Endodermal cell (in vitro differentiated cells): ENCODE measurements around the gene SH3RF3.

- PRO-cap: unidirectional peak, plus-strand start at chr2:106542952; unidirectional peak, minus-strand start at chr2:106543209
Measured at GRCh38 chr2:106542653-106543472, 55.7 kb downstream of the CD8B2 start.

GRCh38 chr2:106887408-106887975, 1.5 kb upstream of the ST6GAL2 start:
- PRO-cap: bidirectional peak, plus-strand start at chr2:106887467, minus-strand start at chr2:106887316

- PRO-cap: unidirectional peak, plus-strand start at chr2:108356328
Measured at GRCh38 chr2:108355942-108356514, 21.7 kb upstream of the SULT1C4 start.

GRCh38 chr2:108469856-108471005, 21.2 kb downstream of the GCC2 start:
- PRO-cap: no peak

GRCh38 chr2:108472763-108473382, 23.9 kb downstream of the GCC2 start:
- PRO-cap: no peak

- PRO-cap: unidirectional peak, plus-strand start at chr2:108575609
Measured at GRCh38 chr2:108575323-108575930, 41.2 kb downstream of the LIMS1 start.

GRCh38 chr2:108595800-108596098, 61.5 kb downstream of the LIMS1 start:
- PRO-cap: no peak

DNA sequence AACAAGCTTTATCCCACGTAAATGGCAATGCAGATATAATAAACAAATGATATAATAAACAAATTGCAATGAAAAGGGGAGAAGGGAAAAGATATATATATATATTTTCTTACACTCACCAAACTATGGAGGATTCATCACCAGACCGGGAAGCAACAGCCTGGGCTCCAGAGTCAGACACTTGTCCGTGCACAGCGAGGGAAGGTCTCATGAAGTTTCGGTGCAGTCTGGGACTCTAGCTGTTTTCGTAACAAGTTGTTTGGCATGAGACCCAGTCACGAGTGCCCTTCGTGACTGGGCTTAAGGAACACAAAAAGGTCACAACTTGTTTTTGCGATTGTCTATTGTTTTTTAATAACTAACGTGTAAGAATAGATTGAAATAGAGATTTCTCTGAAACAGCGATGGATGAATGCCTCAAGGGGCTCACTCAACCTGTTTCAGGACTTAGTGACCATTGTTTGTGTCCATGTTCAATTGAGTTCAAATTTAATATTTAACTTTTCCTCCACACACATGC, 66.9 kb downstream of the LIMS1 start:
- PRO-cap: no peak

DNA sequence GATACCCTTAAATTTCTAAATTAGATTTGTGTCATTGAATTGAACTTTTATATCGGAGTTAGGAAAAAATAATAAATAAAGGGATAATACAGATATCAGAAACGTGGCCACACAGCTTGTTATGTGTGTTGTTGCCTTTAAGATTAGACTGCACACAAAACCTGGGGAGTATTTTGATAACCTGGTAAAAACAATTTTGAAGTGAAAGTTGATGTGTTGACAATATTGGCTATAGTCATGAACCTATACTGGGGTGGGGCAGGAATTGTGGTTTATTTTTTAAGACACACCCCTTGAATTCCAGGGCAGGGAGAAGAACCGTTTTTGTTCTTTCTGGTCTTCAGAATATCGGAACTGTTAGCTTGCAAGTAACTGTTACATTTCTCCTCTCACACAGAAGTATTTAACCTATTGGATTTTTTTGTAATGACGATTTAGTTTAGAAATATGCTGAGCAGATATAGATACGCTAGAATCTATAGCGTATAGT, 80.4 kb downstream of the LIMS1 start:
- PRO-cap: no peak

GRCh38 chr2:108636735-108636968, 82.6 kb upstream of the RANBP2 start:
- PRO-cap: no peak

GRCh38 chr2:108652606-108653105, 66.6 kb upstream of the RANBP2 start:
- PRO-cap: no peak

GRCh38 chr2:108782411-108782861, 4.1 kb upstream of the CCDC138 start:
- PRO-cap: no peak

DNA sequence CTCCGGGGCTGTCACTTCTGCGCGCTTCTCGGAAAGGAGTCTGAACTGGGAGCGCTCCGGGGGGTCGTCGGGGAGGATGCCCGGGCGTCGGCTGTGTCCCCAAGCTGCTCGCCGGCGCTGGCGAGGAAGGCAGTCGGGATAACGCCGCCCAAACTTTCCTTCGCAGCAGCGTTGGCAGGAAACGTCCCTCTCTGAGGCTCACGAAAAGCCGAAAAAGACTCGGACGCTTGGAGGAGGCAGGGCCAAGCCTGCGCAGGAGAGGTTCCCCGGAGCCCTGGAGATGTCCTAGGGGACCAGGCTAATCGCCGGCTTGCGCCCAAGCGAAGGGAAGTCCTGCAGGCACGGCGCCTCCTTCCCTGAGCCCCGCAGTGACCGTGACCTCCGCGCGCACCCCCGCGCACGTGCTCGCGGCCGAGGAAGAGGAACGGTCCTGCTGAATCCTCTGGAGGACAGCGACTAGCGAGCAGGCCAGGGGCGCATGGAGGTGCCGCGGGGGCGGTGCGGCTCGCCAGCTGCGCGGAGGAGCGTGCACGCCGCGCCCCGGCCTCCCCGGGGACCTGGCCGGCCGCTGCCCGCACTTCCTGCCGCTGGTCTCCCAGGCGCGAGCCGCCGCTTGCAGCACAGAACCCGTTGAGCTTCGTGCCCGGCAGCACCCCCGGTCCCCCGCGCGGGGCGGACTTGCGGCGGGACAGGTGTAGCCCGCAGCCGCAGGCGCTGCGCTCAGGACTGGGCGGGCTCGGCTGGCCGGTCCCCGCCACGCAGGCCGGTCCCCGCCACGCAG, at the start of gene SH3RF3:
Gene SH3RF3, plus strand, starts transcription at position 621 of the 781 bp plus-strand sequence.
- PRO-cap: no peak

- PRO-cap: no peak
Measured at GRCh38 chr2:109171416-109172328, 42.7 kb downstream of the SH3RF3 start.

GRCh38 chr2:109230677-109231323, 101.8 kb downstream of the SH3RF3 start:
- PRO-cap: no peak

- PRO-cap: no peak
Measured at GRCh38 chr2:109242089-109243361, 113.5 kb downstream of the SH3RF3 start.

DNA sequence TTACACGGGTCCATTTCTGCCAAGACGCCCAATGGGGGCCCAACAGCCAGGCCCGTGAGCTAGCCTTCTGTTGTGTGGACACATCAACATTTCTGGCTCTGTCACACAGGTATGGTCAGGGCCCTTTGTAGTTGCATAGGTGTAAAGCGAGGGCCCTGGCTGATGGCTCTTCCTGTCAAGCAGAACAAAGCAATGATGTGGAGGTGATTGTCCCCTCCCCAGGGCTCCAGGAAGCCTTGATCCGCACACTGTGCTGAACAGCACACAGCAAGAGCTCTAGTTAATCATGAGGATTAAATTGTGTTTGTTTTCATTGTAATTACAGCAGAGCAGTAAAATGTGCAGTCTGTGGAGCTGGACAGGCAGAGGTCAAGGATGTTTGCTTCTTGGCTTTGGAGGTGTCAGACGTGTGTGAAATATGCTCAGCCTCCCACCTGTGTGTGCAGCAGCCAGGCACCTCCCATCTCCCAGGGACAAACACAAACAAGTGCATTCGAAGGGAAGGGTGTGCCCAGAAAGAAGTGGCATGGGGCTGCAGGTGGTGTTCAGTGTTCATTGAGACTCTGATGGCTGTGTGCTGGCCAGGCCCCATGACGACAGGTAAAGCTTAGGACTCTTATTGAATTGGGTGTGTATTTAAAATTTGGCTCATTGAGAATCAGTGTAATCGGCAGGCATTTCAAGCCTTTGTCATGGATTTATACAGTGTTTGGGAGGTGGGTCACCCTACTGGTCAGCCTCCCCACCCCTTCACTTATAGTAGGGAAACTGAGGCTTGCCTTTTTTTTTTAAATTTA, 132.3 kb downstream of the SH3RF3 start:
- PRO-cap: no peak

- PRO-cap: no peak
Measured at GRCh38 chr2:109375882-109376606, 237.7 kb downstream of the SEPTIN10 start.

DNA sequence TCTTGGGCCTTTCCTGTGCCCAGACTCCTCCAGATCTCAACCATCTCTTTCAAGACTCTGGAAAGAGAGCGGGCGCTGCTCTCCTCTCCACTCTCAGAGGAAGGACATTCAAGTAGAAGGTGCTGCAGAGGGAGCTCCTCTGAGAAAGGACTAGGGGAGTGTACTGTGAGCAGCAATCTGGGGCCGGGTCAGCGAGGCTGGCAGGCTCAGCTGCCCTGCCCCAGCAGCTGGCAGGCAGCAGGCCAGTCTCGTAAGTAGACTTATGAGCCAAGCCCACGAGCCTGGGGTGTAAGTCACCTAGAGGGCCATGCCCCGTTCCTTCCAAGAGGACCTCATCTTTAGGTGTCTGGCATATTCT, 119.0 kb downstream of the SEPTIN10 start:
- PRO-cap: no peak

DNA sequence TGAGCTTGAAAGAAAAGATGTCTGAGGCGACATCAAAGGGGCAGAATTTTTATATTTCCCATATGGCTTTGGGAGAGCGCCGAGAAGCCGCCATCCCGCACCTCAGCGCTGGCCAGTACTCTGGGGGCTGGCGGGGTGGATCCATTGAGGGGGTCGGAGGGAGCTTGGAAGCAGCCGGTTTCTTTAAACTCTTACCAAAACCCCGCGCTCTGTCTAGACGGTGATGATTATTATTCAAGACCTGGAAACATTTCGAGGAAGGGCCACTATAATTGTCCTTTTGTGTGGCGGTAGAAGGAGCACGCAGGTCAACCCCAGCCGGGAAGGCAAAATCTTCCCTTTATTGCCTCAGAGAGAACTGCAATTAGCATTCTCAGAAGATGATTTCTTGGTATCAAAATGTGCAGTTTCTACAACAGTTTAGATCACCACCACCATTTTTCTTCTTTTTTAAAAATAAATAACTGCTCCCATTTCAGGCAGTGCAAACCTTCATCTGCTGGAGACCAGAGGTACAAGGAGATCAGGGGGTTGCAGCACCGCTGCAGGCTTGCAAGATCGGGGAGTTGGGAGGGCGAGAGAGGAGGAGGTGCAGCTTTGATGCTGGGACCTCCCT, 111.2 kb downstream of the SEPTIN10 start:
- PRO-cap: no peak